ENCODE data around the genes CCNI and BMP2K.

DNA sequence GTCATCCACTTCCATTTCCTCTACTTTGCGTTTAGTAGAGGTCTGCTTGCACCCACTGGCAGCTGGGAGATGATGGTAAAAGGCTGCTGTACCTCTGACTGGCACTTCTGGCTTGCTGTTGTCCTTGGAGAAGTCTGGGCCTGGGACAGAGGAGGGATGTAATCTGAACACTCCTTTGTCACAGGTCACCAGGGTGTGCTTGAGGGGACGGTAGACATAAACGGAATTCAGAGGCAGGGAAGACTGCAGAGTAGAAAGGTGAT, 27.5 kb downstream of the CCNI start:
- RRBS = no CpG with 5 or more reads among the region's 3 CpGs

- RRBS = 4% methylated on average over 9 of the region's 46 CpGs
Observed at GRCh38 chr4:77075869-77076554, at the start of gene CCNI. CCNI (minus strand) TSS chr4:77075989.

- RRBS = no CpG with 5 or more reads among the region's 2 CpGs
Observed at GRCh38 chr4:77605434-77605646, 280 bp upstream of the CXCL13 start.

DNA sequence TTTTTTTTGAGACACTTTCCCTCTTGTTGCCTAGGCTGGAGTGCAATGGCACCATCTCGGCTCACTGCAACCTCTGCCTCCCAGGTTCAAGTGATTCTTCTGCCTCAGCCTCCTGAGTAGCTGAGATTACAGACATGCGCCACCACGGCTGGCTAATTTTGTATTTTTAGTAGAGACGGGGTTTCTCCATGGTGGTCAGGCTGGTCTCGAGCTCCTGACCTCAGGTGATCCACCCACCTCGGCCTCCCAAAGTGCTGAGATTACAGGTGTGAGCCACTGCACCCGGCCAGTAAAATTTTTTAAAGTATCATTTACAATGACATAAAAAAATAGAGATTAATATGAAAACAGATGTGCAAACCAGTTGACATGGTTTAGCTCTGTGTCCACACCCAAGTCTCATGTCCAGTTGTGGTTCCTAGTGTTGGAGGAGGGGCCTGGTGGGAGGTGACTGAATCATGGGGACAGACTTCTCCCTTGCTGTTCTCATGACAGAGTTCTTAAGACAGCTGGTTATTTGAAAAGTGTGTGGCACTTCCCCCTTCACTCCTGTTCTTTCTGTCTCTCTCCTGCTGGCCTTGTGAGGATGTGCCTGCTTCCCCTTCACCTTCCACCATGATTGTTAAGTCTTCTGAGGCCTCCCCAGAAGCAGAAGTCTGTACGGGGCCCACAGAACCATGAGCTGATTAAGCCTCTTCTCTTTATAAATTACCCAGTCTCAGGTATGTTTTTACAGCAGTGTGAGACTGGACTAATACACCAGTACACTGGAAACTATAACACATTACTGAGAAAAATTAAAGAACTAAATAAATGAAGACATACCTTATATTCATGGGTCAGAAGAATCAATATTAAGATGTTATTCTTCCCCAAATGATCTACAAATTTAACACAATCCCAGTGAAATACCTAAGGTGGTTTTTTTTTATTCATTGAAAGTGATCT, 23.9 kb downstream of the CNOT6L start:
- RRBS = no CpG with 5 or more reads among the region's 8 CpGs

DNA sequence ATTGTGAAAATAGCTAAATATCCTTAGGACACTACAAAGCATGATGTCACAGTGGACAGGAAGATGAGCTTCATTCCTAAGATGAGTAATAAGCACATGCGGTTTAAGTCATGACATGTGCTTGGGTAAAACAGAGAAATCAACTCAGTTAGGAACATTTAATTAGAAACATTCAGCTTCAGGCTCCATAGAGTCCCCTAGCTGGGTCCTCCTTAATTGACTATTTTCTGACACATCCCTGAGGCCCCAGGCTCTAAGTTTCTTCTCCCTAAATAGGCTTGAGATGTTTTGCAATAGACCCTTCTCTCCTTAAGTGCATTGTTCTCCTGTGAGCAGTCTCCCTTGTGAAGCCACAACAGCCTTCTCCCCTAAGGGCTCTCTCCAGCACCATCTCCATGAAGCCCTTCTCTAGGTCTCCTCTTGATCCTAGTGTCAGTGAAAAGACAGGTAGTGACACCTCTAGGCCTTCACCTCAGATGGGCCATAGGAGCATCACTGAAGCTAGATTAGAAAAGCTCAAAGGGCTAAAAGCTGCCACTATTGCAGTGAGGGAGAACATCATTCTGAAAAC, 70.3 kb upstream of the ANXA3 start:
- RRBS = no CpG with 5 or more reads among the region's 1 CpG

- RRBS = no CpG with 5 or more reads among the region's 1 CpG
Observed at GRCh38 chr4:78561314-78562214, 10.0 kb downstream of the ANXA3 start.

GRCh38 chr4:78628219-78629117, 76.9 kb downstream of the ANXA3 start:
- RRBS = no CpG with 5 or more reads among the region's 5 CpGs

DNA sequence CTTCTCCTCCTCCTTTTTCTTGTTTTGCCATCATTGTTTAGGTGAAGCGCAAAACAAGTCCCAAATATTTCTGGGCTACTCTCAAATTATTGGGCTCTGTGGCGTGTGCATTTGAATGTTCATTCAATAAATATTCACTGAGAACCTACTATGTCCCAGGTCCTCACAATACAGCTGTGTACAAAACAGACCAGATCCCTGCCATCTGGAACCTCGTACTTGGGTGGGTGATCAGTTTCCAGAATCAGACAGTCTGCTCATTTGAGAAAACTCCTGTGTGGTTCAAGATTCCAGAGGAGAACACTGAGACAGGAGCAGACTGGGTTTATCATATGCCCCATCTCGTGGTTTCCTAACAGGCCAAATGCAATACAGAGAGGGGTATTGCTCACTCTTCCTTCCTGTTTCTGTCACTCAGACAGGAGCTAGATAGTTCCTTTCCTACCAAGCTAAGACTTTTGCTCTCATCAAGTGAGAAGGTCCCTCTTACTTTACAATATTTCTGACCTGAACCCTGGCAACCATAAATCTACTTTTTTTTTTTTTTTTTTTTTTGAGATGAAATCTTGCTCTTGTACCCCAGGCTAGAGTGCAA, 106.4 kb downstream of the ANXA3 start:
- RRBS = no CpG with 5 or more reads among the region's 4 CpGs

DNA sequence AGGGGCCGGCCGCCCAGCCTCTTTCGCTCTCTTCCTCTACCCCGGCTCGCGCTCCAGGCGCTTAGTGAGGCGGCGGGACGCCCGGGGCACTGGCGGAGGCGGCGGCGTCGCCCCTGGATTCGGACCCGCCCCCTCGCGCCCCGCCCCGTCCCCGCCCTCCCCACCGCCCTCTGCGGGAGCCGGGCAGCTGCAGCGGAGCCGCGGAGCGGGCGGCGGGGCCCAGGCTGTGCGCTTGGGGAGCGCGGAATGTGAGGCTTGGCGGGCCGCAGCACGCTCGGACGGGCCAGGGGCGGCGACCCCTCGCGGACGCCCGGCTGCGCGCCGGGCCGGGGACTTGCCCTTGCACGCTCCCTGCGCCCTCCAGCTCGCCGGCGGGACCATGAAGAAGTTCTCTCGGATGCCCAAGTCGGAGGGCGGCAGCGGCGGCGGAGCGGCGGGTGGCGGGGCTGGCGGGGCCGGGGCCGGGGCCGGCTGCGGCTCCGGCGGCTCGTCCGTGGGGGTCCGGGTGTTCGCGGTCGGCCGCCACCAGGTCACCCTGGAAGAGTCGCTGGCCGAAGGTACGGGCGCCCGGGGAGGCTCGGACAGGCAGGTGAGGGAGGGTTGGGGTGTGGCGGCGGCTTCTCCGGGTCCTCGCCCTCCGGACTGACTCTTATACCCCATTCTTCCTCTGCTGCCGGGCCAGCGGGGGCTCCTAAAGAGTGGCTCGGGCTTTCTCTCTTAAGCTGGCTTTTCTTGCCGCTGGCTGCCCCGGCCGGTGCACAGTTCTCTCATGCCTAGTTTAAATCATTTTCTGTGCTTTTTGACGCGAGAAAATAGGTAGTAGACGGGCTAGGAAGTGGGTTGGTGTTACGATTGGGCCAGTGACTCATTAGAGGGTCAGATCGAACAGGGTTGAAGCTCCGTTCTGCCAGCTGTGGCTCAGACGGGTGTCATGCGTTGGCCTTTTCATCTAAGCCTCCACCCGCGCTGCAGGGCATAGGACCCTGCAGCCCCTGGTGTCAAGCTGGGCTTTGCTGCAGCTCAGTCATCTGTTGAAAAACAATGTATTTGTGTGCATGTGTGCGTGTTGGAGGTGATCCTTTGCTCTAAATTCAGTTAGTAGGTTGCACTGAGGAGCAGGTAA, at the start of gene BMP2K:
Gene BMP2K, plus strand, starts transcription at position 186 of the 1,123 bp plus-strand sequence.
- RRBS = 3% methylated on average over 50 of the region's 106 CpGs

DNA sequence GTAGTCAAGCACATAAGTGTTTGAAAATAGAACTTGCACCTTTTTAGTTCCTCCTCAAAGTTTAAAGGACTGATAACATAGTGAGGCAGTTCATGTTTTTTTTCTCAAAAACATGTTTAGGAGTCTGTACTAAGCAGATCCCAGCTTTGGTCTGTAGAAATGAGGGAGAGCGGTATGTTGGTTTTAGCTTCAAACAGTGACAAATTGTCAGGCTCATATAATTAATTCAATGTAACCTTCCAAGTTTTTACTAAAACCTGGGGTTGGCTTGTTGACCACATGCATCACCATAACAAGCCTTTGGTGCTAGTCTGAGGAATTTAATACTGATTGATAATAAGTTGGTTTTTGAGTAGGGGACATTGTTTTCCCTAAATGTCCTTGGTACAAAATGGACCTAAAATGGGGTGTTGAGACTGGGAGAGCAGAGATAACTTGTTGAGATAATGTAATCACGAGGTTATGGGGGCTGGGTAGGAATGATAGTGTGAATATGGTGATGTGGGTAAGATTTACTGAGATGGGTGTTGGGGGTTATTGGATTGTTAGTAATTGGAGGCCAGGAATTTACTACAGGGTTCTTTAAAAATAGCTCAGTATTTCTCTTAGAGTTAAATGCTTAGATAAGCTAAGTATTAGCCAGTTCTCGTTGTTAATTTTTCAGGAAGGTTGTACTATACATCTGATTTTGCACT, 3.8 kb downstream of the BMP2K start:
- RRBS = no CpG with 5 or more reads among the region's 3 CpGs

DNA sequence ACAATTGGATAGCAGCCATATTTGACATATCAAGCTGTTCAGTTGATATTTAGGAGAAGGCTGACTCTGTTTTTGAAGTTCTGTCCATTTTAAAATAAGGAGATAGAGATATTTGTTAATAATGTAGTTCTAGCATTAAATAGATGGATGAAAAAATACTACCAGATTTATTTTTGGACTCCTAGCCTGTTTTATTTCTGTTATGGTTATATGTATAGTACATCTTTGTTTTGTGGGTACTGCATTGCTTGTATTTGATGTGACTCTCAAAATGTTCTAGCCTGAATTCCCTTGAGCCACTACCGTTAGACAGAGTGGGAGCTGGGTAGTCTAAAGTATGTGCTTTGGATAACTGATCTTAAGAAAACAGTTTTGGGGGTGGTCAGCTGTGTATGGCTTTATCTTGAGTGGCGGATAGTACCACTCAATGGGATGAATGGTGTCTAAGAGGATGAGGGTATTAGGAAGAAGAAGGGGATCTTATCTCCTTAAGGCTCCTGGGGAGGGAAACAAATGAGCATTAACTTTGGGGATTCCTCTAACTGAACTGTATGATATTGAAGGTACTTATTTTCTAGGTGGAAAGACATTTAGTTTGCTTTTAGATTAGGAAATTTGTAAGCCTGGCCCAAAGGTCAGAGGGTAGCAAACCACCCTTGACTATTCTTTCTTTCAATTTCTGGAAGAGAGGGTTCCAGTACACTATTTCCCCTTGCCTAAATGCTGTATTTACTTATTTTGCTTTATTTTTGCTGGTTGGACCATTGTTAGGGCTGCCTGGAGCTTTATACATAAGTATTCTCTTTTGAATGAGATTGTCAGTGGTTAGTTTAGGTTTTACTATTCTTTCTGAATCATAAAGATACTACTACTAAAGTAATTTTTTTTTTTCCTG, 11.3 kb downstream of the BMP2K start:
- RRBS = no CpG with 5 or more reads among the region's 2 CpGs

- RRBS = no CpG with 5 or more reads among the region's 6 CpGs
Observed at GRCh38 chr4:78861245-78862550, 77.5 kb downstream of the PAQR3 start.

DNA sequence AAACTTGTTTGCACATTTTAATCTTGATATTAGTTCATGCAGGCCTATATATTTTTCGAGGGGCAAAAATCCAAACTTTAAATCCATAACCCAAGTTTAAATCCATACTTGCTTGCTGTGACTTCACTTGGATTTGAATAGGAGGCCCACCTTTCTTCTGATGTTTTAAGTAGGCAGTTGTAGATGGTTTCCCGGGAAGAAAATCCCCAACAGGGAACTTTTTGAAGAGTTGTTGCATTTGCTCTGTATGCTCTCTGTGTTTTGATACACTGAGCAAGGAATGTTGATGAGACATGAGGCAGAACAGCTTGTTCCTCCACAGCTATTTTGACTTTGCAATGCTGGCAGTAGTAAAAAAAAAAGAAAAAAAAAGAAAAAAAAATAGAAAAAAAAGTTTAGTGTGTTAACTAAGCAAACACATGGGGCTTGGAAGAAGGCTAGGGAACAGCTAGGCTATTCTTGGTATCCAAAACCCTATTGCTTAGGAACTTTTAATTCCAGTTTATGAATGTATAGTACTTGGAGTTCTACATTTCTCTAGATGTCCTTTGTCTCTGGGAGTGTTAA, 23.3 kb upstream of the PAQR3 start:
- RRBS = no CpG with 5 or more reads among the region's 2 CpGs

DNA sequence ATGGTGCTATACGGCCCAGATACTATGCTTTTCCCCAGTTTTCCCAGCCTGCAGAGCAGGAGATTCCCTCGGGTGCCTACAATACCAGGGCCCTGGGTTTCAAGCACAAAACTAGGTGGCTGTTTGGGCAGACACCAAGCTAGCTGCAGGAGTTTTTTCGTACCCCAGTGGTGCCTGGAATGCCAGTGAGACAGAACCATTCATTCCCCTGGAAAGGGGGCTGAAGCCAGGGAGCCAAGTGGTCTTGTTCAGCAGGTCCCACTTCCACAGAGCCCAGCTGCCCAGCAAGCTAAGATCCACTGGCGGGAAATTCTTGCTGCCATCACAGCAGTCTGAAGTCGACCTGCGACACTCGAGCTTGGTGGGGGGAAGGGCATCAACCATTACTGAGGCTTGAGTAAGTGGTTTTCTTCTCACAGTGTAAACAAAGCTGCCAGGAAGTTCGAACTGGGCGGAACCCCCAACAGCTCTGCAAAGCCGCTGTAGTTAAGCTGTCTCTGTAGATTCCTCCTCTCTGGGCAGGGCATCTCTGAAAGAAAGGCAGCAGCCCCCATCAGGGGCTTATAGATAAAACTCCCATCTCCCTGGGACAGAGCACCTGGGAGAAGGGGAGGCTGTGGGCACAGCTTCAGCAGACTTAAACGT, 104.1 kb downstream of the CFAP299 start:
- RRBS = no CpG with 5 or more reads among the region's 11 CpGs

GRCh38 chr4:81021270-81021744, 9.2 kb upstream of the BMP3 start:
- RRBS = no CpG with 5 or more reads among the region's 1 CpG

GRCh38 chr4:81505751-81506312, 34.1 kb upstream of the RASGEF1B start:
- RRBS = no CpG with 5 or more reads among the region's 3 CpGs

DNA sequence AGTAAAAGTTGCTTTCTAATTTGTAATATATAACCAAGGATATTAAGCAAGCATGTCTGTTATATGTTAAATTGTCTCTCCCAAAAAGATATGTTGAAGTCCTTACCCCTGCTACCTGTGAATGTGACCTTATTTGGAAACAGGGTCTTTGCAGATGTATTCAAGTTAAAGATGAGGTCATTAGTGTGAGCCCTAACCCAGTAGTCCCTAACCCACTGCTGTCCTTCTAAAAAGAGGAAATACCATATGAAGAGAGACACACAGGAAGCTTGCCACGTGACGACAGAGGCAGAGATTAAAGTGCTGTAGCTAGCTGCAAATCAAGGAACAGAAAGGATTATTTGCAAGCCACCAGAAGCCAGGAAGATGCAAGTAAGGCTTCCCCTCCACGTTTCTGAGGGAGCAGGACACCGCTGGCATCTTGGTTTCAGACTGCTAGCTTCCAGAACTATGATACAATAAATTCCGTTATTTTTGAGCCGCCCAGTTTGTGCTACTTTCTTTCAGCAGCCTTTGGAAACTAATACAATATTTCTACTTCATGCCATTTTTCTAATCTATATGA, 150.0 kb downstream of the HNRNPD start:
- RRBS = no CpG with 5 or more reads among the region's 6 CpGs

- RRBS = no CpG with 5 or more reads among the region's 4 CpGs
Observed at GRCh38 chr4:82358193-82359022, 15.4 kb downstream of the HNRNPD start.

DNA sequence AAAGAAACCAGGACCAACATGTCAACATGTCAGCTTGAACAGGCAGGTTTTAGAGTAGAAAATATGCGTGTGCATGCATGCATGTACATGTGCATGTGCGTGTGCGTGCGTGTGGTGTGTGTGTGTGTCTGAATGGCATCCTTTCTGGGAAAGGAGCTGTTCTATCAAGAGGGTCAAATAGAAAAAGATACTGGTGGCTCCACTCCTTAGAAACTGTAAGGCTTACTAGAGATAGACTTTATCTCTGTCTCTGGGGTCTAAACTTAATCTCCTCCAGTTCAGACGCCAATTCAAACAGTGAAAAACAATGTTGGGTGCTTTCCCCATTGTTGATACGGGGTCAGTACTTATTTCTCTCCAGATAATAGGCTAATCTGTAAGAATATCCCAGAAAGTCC, 110.4 kb downstream of the SCD5 start:
- RRBS = no CpG with 5 or more reads among the region's 6 CpGs

Measured in GM06990 (cell line).